Peritoneum (tissue), 1 donor: ENCODE measurements around the genes BRD1, MLC1 and MOV10L1.

- PRO-cap = no peak
Observed at GRCh38 chr22:48576444-48577344, 87.3 kb downstream of the TAFA5 start.

DNA sequence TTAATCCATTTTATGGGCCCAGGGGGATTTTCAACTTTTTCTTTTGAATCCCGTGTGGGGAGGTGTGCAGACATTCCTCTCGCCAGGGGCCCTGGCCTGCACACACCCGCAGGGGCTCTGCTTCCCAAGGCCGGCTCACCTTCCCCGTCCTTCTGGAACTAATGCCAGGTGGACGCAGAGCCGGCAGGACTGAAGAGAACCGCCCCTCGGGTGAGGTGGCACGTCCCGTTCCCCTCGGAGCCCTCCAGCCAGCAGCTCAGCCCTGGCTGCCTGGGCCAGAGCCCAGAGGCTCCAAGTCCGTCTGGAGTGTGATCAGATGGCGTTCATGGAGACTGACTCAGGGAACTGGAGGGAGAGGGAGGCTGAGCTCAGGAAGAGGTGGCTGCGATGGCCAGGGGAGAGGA is 229.7 kb downstream of the TAFA5 start:
- PRO-cap = no peak

DNA sequence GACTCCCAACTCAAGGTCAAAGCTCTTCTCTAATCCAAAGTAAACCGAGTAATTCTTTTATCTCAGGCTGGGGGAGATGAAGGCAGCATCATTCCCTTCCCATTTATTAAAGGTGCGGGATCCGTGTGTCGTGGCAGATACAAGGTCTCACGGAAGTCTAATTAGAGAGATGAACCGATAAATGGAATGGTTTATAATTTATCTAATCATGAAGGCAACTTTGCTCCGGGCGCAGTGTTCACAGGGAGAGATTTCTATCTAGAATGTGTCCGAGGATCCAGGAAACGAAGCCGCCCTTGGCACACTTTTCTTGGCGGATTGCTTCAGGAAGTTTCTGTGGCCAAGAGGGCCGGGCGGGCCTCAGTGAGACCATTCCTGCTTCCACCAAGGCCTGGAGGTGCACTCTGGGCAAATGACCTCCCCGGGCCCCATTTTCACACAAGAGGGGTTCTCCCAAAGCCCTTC is 526.9 kb downstream of the TAFA5 start:
- PRO-cap = no peak

- PRO-cap = no peak
Observed at GRCh38 chr22:49761232-49761742, 66.4 kb downstream of the BRD1 start.

DNA sequence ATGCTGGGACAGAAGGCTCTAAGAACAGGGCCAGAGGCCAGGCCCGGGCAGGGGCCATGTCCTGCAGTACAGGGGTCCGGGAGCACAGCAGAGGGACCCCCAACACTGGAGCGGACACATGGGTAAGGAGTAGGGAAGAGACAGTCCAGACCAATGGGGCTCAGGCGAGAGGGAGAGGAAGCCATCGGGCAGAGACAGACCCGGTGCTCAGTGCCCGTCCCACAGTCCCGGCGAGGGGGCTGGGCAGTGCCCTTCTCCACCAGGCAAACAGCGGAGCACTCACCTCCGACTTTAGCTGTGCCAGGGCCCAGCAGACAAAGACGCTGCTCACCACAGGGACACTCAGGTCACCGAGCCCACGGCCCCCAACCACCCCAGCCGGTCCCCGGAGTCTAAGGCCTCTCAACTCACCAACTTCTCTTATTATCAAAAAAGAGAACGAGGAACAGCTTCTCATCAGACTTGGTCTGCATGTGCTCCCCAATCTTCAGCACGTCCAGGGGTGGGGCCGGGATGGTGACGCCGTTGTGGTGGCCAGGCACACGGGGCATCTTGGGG is 52.4 kb downstream of the BRD1 start:
- PRO-cap = no peak

DNA sequence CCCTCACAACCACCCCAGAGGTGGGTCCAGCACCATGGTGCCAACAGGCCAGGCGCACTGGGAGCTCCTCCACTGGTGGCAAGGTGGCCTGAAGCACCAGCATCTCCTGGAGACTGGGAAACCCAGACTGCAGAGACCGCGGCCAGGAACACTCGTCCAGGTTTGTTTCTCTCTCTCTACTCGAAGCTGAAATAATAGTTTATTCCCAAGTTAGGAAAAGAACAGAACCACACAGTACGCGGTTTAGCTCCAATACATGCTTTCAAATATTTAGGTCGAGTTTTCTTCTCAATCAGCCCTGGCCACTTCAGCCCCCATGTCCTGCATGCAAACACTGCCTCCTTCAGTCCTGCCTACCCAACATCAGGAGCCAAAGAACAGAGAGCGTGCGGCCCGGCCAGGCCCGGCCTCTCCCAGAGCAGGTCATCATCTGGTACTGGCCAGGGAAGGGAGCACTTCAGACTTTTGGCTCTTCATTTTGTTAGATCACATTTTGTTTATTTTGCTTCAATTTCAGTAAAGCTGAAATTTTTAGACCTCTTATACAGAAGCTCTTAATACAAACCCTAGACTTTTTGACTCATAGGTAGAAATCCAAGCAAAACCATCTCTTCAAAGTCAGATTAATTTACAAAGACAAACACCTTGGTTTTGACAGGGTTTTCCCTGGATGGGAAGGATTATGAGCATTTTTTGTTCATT is 6.7 kb downstream of the BRD1 start:
- PRO-cap = no peak

DNA sequence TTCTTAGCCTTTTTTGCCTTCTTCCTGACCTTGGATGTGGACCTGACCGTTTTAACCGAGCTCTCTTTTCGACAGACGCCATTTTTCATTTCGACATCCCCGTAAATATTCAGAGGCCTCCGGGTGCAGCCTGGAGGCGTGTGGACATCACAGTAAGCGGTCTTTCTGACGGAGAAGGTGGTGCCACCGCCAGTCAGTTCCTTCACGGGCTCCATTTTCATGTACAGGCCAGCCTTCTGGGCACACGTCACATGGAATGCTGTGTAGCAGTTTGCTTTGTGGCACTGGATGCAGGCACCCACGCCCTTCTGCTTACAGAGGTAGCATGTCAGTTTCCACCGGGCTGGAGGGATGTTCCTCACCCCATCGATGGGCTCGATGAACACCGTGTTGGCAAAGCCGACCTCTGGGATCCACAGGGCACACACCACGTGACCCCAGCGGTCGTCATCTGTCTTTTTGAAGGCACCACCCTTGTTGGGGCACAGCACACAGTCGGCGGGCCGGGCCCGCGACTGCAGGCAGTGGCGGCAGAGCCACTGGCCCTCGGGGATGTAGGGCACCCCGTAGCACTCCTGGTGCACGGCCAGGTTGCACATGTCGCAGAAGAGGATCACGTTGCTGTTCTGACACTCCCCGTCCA is 4.5 kb downstream of the BRD1 start:
- PRO-cap = no peak

DNA sequence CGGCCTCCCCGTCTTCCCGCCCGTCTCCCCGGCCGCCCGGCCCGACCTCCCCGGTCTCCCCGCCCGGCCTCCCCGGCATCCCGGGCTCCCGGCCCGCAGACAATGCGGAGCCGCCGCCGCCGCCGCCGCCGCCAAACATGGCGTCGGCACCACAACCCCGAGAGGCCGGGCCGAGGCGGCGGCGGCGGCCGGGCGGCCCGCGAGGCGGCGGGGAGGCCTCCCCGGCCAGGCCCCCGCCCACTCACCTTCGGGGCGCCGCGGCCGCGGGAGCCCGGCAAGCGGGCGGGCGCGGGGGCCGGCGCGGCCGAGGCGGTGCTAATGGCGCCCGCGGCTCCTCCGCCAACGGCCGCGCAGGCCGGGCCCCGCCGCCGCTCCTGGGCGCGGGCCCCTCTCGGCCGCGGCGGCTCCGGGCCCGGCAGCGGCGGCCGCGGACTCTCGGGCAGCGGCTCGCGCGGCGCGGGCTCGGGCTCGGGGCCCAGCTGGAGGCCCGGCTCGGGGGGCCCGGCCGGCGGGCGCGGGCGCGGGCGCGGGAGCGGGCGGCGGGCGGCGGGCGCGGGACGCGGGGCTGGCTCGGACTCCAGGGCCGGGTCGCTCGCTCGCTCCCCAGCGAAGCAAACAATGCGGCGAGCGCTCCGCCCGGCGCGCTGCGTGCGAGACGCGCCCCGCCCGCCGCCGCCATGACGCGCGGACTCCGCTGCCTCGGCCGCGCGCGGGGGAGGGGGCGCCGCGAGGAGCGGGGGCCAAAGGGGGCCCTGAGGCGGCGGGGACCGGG is at the start of gene BRD1:
Gene BRD1, minus strand, starts transcription at position 622 of the 772 bp plus-strand sequence.
- PRO-cap = bidirectional peak, plus-strand start at position 678 of the sequence, minus-strand start at position 679 of the sequence

DNA sequence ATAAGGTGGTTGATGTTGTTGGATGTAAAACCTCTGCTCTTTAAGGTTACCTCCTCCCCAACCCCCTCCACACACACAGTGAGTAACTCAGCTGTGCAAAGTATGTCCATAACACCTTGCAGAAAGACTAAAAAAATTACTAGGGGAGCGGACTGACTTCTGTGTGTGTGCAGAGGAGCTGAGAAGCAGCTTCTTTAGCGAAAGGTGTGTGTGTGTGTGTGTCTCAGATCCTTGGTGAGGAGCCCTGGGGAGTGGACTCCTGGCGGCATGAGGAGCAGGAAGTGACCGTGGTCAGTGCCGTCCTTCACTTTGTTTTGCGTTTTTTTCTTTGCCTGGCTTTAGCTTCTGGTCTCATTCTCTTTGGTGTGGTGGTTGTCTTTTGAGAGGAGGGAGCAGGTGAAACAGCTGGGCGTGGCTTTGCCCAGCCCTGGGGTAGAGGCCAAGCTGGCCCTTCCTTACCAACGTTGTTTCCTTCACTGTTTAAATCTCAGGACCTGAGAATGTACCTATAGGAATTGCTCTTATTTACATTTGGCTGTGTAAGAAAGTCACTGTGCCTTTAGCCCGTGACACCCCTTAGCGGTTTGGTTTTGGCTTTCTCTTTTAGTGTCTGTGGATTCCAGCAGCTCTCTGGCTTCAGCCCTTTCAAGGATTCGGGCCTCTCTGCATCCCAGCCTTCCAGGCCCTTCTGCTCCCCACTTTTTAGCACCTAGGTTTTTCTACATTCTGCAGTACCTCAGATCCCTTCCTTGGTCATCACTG is 1.9 kb downstream of the ZBED4 start:
- PRO-cap = no peak

- PRO-cap = no peak
Observed at GRCh38 chr22:49945672-49945896, 15.0 kb upstream of the PIM3 start.

DNA sequence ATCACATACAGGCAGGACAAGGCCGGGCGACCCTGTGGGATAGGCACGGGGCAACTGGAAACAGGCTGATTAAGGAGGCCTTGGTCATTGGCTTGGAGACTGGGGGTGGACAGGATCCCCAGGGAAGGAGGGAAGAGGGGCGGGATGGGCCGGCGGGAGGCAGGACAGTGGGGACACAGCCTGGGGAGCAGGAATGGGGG is 3.6 kb upstream of the PIM3 start:
- PRO-cap = no peak

DNA sequence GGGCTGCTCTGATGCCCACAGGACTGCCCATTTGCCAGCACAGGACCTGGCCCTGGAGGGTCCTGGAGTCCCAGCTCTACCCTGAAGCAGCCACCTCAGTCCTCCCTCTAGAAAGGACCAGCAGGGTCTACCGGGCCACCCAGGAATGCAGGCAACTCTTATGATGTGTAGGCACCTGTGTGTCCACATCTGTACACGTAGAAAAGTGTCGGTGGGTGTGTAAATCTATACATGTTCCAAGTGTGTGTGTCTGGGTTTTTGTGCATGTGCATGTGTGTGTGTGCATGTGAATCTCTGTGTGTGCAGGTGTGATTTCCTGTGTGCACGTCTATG is 9.8 kb downstream of the PIM3 start:
- PRO-cap = no peak

GRCh38 chr22:50085145-50086152 is at the start of gene MLC1:
MLC1 (minus strand) TSS chr22:50085426.
- PRO-cap = no peak

GRCh38 chr22:50089554-50090091 is at the start of gene MOV10L1:
MOV10L1 (plus strand) TSS chr22:50090006.
- PRO-cap = no peak

- PRO-cap = no peak
Observed at GRCh38 chr22:50114283-50115148, 24.7 kb downstream of the MOV10L1 start.

- PRO-cap = no peak
Observed at GRCh38 chr22:50191732-50191944, 5.9 kb downstream of the TRABD start.

DNA sequence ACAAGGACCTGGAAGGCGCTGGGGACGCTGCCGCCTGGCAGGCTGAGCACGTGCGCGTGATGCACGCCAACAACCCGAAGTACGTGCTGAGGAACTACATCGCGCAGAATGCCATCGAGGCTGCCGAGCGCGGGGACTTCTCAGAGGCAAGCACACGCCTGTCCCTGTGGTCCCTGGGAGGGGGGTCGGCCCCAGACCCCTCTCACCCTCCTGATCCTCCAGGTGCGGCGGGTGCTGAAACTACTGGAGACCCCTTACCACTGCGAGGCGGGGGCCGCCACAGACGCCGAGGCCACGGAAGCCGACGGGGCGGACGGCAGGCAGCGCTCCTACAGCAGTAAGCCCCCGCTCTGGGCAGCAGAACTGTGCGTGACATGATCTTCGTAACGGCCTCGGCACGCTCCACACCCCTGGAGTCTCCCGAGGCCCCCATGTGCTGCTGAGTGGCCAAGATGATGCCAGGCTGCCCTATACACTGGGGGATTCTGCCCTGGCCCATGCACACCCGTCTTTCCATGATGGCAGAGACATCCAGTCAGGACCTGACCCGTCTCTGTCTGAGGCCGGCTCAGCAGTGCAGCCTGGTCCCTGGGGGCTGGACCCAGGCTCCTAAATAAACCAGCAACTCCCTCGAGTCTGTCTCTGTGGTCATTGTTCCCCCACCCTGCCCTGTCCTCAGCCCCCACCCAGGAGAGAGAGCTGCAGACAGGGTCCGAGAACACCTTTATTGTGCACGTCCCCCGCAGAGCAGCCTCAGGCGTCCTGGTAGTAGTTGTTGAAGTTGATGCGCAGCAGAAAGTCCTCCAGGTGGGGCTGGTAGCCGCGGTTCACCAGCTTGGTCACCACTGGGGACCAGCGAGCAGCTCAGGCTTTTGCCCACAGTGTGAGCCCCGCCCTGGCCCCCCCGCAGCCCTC is 16.4 kb downstream of the SELENOO start:
- PRO-cap = no peak

DNA sequence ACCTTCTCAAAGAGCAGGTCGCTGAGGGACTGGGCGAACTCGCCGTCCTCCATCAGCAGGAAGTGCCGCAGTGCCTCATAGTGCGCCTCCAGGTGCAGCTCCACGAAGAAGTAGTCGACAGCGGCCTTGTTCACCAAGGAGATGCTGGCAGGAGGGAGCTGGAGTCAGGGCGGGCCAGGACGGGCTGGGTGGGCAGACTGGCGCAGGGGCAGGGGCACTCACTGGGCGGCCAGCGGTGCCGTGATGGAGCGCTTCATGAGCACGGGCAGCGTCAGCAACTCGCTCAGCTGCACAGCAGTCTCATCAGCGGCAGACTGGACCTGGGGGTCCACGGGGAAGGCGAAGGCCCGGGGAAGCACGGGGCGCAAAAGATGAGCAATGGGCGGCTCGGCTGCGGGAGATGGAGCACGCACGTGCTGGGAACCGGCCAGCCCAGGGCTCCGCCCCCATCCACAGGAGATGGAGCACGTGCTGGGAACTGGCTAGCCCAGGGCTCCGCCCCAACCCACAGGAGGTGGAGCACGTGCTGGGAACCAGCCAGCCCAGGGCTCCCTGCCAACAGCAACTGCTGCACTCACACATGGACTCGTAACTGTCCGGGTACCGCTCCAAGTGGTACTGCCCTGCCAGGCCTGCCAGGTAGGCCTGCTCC is 18.4 kb downstream of the SELENOO start:
- PRO-cap = no peak

DNA sequence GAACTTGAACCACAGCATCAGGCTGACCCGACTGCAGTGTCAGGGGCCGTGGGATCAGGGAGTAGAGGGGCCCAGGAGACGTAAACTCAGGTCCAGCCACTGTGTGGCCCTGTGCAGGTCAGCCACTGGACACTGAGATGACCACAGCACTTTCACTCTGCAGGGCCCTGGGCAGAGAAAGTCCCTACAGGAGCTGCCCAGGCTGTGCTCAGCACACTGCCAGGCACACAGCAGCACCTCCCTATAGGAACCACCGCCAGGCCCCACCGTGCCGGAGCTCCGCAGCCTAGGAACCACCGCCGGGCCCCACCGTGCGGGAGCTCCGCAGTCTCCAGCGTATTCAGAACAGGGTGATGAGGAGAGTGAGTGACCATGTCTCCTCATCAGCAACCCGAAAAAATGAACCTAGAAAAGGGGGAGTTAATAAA is 7.4 kb downstream of the TUBGCP6 start:
- PRO-cap = no peak

GRCh38 chr22:50303697-50304501 is 3.5 kb downstream of the PLXNB2 start:
- PRO-cap = no peak